Measurements from ENCODE around the gene NR5A2.

- RRBS, result no CpG with 5 or more reads among the region's 5 CpGs
Observed at GRCh38 chr1:198234325-198235092, 77.7 kb downstream of the NEK7 start.

- RRBS, result no CpG with 5 or more reads among the region's 3 CpGs
Observed at GRCh38 chr1:198278684-198279368, 122.0 kb downstream of the NEK7 start.

GRCh38 chr1:198620737-198621954 is 17.7 kb upstream of the PTPRC start:
- RRBS, result no CpG with 5 or more reads among the region's 11 CpGs

- RRBS, result no CpG with 5 or more reads among the region's 6 CpGs
Observed at GRCh38 chr1:198662680-198663310, 24.0 kb downstream of the PTPRC start.

- RRBS, result no CpG with 5 or more reads among the region's 4 CpGs
Observed at GRCh38 chr1:198665261-198665738, 26.5 kb downstream of the PTPRC start.

DNA sequence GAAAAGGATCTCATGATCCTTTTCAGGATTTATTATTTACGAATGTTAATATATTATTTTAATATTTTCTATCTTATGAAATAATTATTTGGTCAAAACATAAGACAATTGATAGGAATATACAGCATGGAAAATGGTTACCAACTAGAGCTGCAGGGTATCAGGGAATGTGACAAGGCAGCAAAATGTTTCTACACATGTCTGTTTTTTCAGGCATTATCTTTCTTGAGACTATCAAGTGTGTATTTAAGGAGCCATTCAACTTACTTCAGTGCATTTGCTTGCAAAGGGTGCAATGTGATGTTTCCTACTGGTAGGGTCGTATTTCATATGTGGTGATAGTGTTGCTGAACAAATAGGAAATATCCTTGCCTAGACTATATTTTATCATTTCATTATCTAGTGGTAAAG is 42.3 kb downstream of the PTPRC start:
- RRBS, result no CpG with 5 or more reads among the region's 2 CpGs

DNA sequence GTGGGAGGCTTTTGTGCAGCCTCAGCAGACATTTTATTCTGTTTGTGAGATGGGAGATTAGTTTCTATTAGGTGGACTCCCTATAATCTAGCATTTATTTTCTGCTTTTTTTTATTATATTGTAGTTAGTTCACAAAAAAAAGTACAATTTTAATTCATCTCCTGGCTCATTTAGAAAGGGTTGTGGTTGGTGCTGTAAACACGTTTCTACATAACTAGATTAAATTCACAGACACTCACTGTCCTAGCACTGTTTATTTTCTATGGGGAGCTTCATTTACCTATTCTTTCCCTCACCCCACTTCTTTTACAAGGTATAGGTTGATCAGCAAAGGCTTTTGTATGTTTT is 43.4 kb downstream of the PTPRC start:
- RRBS, result no CpG with 5 or more reads among the region's 1 CpG

DNA sequence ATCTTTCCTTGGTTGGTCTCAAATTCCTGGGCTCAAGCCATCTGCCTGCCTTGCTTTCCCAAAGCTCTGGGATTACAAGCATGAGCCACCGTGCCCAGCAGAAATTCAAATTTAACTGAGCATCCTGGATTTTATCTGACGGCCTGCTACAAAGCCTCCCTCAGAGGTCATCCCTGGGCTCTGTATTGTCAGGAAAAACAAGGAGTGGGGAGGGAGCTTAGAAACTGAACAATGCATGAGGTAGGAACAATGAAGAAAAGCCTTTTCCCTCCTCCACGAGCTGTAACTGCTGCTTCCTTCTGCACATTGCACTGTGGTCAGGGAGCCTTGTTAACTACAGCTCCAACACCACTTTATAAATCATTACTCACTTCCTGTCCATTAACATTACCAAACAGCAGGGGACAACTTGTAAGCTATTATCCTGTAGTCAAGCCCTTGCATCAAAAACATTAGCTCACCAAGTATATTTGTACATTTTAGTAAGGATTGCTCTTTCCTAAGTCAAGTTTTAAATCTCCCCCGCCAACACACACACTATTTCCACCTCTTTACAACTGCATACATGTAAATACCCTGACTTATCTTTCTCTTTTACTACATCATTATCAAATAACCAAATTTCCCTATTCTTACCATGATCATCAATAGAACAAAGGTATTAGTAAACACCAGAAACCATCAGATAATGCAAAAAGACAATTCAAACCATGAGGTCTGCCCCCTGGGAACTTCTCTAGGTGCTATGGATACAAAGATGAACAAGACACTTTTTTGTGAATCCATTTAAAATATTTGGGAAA is 335.9 kb upstream of the NR5A2 start:
- RRBS, result no CpG with 5 or more reads among the region's 4 CpGs

GRCh38 chr1:200027071-200027803 is at the start of gene NR5A2:
Gene NR5A2 (plus strand): TSS chr1:200027710.
- RRBS, result no CpG with 5 or more reads among the region's 3 CpGs

DNA sequence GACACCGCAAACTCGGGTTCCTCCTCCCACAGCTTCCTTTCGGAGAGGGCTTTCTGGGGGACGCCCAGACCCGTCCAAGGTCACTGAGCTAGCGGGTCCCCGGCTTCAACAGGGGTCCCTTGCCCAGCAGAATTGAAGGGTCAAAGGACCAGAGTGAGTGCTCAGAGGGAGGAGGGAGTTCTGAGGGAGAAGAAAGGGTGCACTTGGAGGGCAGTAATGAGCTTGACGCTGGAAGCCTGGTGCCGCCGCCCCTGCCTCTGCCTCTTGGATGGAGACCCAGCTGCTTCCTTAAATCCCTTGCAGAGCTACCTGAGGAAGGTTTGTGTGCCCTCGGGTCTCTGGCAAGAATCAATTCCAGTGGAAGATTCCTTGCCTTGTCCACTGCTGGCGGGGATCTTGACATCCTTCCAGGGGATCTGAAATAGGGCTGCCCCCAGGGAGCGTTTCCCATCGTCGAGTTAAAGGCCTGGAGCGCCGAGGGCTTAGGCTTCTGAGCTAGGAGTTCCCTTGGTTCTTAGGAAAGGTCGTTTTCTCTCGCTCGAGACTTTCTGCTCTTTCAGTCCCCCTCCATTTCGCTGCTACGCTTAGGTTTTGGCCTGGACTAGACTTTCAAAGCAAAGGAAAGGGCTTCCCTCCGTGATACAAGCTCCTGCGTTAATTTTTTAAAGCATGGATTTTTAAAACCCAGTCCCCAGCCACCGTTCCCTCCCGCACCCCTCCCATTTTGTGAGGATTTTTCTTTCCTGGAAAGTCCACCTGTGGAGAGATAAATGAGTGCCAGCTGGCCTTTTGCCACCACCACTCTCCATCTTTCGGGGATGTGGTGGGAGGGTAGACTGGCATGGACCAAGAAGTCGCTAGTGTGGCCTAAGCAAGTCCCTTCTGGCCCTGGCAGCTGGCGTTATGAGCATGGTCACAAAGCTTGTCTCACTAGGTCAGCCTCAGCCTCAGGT is 9.0 kb downstream of the NR5A2 start:
- RRBS, result no CpG with 5 or more reads among the region's 29 CpGs

GRCh38 chr1:200373831-200374541 is 35.9 kb downstream of the ZNF281 start:
- RRBS, result no CpG with 5 or more reads among the region's 6 CpGs

DNA sequence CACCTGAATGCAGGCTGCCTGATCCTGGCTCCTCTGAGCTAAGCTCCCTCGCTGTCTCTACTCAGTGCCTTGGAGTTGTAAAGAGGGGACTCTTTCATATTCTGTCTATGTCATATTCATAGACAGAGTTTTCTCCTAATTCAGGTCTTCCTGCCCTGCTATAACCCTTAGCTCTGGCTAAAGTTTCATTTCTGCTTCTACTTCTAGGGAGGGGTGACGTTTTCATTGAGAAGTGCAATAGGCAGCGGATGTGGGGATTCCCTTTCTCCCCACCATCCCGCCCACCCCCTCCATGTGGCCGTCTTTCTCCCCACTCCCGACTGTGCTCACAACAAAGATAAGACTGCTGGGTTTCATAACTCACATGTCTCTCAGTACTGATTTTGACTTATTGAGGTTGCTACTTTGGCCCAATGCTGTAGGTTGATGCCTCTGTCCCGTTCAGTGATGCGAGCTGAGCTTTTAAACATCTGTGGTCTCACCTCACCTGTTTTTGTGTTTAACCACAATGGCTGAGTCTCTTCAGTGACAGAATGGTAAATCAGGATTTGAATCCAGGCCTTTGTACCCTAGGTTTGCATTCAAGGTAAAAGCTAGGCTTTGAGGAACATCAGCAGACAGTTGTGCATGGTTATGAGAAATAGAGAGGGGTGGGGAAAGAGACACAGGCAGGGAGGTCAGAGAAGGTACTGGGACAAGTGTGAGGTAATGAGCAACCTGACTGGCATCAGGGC is 7.8 kb upstream of the KIF14 start:
- RRBS, result no CpG with 5 or more reads among the region's 8 CpGs

DNA sequence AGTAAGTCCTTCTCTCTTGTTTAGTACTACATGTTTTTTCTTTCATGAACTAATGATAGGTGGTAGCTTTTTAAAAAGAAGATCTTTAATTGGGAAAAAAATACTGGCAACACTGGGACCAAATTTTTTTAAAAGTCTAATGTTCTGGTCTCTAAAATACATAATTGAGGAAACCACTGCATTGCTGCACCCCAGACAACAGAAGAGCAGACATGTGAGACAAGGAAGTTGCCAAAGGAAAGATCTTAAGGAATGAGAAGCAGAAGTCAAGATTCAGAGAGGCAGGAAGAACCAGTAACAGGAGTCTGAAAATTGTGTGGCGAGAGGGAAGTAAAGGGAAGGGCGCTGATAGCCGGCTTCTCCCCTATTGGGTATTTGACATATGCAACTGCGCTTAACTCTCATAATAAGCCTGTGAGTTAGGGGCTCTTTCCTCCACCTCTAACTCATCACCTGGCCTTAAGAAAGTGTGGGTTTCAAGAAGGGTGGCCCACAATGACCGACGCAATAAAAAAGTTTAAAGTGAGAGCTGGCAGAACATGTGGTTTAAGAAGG is 21.9 kb upstream of the KIF14 start:
- RRBS, result no CpG with 5 or more reads among the region's 6 CpGs

DNA sequence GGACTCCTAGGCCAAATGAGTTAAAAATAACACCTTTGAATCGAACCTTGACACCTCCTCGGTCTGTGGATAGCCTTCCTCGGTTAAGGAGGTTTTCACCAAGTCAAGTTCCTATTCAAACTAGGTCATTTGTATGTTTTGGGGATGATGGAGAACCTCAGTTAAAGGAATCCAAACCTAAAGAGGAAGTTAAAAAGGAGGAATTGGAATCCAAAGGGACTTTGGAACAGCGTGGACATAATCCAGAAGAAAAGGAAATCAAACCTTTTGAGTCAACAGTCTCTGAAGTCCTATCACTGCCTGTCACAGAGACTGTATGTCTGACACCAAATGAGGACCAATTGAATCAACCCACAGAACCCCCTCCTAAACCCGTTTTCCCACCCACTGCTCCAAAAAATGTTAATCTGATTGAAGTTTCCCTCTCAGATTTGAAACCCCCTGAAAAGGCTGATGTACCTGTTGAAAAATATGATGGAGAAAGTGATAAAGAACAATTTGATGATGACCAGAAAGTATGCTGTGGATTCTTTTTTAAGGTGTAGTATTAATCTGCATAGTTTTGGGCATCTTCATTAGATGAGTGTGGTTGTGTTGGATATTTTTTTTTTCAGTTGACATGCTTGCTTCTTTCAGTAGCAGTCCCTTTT is 23.0 kb upstream of the GPR25 start:
- RRBS, result no CpG with 5 or more reads among the region's 5 CpGs

GRCh38 chr1:200996089-200996488 is 27.4 kb downstream of the KIF21B start:
- RRBS, result 15% methylated on average over 4 of the region's 14 CpGs

DNA sequence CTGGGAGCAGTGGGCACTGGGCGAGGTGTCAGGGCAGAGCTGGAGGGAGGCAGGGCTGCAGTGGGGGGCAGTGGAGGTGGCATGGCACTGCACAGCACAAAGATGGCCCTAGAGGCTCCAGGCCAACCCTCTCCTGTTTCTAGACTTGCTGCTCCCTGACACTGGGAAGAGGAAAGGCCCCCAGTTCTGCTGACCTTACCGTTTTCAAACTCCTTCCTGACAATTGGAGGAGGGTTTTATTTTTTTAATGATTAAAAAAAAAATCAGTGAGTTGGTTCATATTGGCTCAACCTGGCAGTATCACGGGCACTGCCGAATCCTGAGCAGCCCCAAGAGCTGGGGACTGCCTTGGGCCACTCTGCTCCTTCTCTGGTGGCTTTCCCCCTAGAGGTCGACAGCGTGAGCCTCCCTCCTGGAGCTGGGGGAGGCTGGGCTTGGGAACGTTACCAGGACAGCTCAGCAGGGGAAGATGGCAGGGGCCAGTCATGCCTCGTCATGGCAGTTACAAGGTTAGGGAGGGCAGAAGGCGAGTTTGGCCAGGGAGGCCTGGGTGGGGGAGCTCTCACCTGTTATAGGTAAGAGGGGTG is 24.1 kb upstream of the PKP1 start:
- RRBS, result no CpG with 5 or more reads among the region's 9 CpGs

DNA sequence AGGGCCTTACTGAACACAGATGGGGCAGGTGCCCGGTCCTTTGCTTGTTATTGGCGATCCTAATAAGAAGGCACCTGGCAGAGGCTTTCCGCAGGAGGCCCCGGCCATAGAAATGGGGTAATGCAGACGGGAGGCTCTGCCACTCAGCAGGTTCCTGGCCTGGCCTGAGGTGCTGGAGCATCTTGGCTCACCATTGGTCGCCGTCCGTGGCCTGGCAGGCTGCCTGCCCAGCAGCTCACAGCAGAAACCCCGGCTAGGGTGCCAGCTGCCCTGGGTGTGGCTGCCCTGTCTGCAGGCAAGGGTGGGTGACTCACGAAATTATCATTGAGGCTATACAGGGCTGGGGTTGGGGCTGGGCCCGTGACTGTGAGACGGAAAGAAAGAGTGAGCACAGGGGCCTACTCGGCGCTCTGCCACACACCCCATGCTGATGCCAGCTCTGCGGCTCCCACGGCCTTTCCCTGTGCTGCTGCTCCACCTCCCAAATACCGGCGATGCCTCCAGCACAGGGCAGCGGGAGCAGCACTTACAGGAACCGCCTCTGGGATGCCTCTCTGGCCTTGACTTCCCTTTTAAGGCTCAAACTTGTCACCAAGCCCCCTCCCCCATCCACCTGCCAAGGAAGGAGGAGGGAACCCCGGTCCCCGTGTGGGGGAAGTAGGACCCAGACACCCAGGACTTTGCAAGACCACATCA is 8.0 kb upstream of the PKP1 start:
- RRBS, result 97% methylated on average over 4 of the region's 22 CpGs

DNA sequence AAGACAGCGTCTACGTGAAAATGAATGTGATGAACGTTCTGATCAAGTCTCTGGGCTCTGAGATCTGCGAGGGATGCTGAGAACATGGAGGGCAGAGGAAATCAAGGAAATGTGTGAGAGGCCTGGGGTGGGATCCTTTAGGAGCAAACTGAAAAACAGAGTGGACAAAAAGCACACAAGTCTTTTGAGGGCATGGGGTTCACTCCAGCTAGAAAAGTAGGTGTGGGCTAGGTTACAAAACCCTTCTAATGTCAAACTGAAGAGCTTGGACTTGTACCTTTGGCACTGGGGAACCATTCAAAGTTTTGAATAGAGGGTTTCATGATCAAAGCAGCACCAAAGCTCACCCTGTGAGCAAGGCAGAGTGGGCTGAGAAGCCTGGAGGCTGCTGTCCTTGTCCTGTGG is 42.7 kb downstream of the PKP1 start:
- RRBS, result no CpG with 5 or more reads among the region's 4 CpGs

- RRBS, result no CpG with 5 or more reads among the region's 13 CpGs
Observed at GRCh38 chr1:201374580-201375597, 2.6 kb downstream of the TNNT2 start.

DNA sequence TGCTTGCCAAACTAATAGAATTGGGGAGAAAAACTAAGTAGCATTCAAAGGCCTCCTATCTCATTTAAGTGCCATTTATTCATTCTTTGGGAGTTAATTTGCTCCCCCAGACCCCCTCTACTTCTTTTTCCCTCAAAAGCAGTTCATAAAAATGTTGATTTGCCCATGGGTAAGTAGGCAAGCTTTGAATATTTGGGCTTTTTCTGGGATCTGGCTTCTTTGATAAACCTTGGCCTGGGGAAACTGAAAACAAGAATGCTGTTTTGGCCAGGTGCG is 2.3 kb downstream of the NAV1 start:
- RRBS, result no CpG with 5 or more reads among the region's 1 CpG

Data from hTERT-HM (cell line).